Myometrial cell (primary cell): ENCODE data around the gene WDPCP.

- RAMPAGE, long total RNA, result no peak
These were observed 95.0 kb downstream of the C2orf74 start for GRCh38 chr2:61256982-61257490.

DNA sequence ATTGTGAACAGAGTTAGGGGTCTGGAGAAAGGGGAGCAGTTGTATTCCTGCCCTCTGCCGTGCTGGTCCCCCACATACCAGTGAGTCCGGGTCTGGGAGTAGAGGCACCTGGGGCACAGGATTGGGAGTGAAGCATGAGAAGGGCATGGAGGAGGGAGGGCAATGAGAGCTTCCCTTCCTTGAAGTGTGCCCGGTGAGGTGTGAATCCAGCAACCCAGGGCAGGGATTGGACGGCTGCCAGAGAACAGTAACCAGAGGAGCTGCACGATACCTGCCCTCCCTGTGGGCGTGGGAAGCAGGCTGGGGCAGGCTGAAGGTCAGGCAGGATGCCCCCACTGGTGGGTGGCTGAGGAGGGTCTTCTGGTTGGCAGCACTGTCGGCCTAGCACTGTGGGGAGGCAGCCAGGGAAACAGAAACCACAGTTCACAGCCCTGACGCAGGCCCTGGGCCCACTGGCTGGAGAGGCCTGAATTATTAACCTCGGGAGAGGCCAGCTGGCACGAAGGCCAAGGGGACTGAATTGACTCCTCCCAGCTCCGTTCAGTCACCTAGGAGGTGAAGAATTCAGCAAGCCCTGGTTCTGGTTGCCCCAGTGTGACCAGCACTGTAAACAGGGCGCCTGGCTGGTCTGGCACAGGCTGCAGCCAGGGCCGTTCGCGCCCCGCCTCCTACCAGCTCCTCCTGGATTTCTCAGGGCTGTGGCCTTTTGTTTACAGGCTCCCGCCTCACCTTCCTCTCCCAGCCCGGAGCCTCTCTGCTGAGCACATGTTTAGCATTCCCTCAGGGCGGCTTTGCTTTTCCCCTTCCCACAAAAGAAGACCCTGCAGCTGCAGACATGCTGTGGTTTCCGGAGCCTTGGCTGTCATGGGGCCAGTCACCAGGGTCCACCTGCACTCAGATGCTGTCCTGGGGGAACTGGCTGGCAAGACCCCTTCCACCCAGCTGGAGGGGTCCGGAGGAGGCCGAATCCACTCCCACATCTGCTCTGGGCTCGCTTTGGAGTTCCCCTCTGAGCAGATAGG is 97.7 kb downstream of the B3GNT2 start:
- RAMPAGE, long total RNA, result no peak

- RAMPAGE, long total RNA, result no peak
These were observed 100.1 kb downstream of the B3GNT2 start for GRCh38 chr2:62295949-62296555.

GRCh38 chr2:62466929-62467552 is 39.0 kb downstream of the TMEM17 start:
- RAMPAGE, long total RNA, result no peak

DNA sequence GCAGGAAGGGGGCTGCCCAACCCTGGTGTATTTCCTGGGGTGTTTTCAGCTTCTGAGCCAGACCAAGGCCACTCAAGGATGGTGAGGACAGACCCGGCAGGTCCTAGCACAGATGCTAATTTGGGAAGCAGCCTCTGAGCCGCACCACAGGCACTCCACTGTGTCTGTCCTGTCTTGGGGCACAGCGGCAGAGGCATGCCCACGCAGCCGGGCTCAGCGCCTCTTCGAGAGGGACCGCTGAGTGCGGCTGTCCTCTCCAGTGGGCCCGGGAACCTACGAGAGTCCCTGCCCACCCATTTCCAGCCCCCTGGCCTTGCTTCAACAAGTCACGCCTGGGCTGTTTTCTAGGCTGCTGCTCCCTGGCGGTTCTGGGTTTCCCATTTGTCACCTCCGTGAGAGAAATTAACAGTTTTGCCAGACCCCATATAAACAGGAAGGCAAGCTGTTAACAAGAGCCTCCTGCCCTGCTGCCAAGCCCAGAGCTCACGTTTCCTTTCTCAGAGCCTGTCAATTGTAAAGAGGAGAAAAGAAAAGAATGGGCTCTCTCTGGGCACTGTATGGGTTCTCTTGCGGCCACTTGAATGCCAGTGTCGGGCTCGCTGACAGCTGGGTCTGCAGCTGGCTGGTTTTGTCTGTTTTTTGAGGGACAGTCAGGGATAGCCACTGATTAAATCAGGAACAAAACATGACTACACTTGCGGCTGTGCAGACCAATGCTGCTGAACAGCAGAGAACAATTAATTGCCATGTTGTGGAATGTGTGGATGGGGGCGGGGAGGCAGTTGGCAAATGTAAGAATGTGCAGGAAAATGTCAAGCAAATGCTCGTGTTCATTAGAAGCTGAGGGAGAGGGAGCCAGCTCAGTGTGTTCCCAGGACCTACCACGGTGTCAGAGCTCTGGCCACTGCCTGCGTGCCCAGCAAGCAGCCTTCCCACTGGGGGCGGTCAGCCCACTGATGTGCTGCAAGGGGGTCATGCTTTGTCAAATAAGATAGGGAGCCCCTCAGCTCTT is 30.6 kb downstream of the TMEM17 start:
- RAMPAGE, long total RNA, result no peak

DNA sequence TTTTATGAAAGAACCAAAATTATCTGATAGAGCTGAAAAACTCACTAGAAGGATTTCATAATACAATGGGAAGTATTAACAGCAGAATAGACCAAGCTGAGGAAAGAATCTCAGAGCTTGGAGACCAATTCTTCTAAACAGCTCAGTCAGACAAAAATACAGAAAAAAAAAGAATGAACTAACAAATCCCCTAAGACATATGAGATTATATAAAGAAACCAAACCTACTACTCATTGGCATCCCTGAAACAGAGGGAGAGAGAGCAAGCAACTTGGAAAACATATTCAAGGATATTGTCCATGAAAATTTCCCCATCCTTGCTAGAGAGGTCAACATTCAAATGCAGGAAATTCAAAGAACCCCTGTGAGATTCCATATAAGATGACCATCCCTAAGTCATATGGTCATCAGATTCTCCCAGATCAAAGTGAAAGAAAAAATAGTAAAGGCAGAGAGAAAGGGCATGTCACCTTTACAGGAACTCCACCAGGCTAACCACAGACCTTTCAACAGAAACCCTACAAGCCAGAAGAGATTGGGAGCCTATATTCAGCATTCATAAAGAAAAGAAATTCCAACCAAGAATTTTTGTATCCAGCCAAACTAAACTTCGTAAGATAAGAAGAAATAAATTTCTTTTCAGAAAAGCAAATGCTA is 170.4 kb downstream of the EHBP1 start:
- RAMPAGE, long total RNA, result no peak

DNA sequence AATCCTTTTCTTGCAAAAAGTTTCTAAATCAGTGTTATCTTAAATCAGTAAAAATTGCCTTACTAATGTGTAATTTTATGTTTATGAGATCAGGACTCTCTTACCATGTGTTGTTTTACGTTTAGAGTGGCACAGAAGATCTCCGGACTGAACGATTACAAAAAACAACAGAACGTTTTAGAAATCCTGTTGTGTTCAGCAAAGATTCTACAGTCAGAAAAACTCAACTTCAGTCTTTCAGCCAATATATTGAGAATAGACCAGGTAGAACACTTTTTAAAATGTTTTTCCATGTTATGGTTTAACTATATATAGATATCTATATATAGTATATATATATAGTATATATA is 57.2 kb upstream of the OTX1 start:
- RAMPAGE, long total RNA, result no peak

- RAMPAGE, long total RNA, result no peak
These were observed at the start of gene WDPCP for GRCh38 chr2:63587802-63588881. TSS of gene WDPCP (minus strand) at chr2:63588477.

GRCh38 chr2:63676065-63676538 is 87.3 kb downstream of the MDH1 start:
- RAMPAGE, long total RNA, result no peak

- RAMPAGE, long total RNA, result no peak
These were observed 30.7 kb upstream of the UGP2 start for GRCh38 chr2:63810905-63811418.

- RAMPAGE, long total RNA, result no peak
These were observed 1.1 kb upstream of the UGP2 start for GRCh38 chr2:63840753-63840919.

DNA sequence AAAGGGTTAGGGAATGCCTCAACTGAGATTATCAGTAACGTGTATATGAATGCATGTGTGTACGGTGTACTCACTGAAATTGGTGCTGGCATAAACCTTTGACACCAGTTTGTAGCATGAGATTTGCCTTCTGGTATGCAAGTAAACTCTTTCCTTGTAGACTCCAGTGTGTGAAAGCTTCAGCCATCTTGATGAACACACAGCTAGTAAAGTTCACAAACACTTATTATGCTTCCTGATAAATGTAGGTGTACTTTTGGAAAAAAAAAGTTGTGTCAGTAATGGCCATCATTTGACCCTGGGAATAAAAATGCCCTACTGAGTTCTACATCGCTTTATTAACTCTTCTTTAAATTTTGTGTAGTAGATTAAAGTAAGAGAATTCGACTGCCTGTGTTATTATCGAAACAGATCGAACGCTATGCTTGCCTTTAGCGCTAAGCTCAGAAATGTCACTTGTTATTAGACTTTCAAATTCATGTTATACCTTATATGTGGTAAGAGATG is 1.2 kb downstream of the UGP2 start:
- RAMPAGE, long total RNA, result no peak

DNA sequence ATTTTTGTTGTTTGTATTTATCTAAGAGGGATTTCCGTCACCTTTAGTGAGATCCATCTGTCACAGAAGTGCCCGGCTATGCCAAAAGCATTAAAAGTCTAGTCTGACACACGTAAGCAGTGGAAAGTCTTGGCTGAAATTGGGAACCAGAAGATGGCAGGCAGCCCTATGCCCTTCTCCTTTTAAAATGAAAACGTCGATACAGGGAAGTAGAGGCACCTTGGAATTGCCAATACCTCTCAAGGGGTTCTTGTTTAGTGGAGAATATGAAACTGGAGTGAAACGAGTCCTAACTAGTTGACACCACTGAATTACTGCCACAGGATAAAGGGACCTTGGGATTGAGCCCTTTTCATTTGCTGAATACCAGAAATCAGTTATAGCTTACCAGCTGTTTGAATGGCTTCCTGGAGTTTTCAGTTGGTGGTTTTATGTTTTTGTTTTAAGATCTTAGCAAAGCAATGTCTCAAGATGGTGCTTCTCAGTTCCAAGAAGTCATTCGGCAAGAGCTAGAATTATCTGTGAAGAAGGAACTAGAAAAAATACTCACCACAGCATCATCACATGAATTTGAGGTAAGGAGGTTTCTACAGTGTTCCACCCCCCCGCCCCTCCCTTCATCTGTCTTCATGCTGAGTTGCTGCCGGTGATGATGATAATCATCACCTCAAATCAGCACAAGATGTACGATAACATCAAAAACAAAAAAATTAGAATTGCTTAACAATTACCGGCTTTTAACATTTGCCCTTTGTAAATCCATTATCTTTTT is 14.3 kb downstream of the UGP2 start:
- RAMPAGE, long total RNA, result no peak

- RAMPAGE, long total RNA, result no peak
These were observed 47.0 kb downstream of the UGP2 start for GRCh38 chr2:63888390-63889445.

DNA sequence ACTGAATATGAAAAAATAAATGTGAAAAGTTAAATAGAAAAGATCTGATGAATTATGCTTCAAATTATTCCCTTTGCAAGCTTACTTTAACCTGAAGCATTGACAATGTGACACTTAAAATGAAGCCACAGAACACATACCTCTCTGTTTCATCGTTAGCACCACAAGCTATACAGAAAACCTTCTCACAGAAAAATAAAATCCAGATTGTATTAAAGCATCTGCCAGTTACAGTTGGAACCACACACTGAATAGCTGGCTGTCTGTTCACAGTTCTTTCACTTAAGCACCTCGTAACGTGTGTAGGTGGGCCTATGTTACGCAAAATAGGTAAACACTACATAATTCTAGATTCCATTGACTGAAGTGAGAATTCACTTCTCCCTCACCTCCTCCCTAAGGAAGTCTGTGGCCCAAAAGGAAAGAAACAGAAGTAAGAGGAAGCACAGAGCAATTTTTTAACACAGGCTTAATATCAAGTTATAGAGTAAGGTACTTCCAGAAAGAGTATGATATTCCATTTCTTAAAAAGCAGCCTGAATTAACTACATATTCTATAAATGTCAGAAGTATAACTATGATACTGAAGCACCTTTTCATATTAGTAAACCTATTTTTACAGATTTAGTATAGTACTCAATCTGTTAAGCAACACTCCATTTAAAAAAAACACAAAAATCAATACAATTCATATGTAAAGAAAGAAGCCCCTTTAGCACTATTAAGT is 24.8 kb downstream of the PELI1 start:
- RAMPAGE, long total RNA, result no peak

DNA sequence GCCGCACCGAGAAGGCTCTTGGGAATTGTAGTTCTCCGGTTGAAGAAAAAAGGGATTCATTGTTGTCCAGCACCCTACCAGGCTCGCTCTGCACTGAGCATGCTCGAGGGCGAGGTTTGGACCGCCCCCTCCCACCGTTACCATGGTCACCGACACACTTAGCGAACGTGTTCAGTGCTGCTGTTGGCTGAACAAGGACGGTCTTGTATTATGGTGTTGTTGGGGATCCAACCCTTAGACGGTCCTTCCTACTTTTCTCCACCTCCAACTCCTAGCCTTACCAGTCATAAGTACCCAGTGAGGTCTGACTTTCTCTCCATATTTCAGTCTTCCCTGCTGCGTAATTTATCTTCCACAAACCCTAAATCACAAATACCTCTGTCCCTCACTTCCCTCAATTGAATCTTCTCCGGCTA is 298 bp upstream of the PELI1 start:
- RAMPAGE, long total RNA, result no peak

DNA sequence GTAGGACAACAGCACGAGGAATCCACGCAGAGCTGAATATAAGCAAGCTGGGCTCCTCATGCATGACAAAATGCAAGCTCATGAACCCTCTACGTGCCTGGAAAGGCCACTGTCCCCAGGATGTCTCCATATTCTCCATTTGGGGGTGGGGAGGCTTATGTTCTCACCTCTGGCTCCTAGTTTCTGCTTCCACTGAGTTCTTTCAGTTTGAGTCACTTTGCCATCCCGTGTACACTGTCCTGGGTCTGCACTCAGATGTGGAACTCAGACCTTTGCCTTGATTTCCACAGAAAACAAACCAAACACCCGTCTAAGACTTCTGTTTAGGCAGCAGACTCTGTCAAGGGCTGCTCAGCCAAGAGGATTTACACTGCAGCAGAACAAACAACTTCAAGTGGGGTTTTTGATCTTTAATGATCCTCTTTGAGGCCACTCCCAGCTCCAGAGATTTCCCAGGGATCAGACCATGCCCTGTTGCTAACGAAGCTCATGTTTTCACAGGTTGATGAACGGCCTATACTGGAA is 52.6 kb upstream of the LGALSL start:
- RAMPAGE, long total RNA, result no peak

DNA sequence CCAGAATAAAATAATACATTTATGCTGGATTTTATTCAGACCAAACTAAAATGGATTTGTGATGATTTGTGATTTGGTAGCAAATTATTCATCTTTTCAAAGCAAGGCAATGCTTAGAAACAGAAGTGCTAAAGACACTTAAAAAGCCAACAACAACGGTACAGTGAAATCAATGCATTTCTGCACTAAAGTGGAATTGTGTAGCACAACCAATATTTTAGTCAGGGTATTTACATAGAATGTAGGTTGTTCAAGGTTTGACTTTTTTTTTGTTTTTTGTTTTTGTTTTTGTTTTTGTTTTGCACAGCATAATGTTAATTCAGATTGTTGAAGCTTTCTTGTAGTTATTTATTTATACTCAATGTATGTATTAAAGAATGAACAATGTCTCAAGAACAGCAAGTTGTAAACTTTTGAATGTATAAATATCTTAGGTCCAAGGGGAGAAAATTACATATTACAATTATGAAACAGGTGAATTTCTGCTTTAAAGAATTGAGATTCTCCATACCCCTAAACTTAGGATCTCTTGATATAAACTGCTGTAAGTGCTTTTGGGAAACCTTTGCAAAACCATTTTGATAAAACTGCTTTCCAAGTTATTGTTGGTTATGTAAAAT is 4.8 kb downstream of the LGALSL start:
- RAMPAGE, long total RNA, result no peak

DNA sequence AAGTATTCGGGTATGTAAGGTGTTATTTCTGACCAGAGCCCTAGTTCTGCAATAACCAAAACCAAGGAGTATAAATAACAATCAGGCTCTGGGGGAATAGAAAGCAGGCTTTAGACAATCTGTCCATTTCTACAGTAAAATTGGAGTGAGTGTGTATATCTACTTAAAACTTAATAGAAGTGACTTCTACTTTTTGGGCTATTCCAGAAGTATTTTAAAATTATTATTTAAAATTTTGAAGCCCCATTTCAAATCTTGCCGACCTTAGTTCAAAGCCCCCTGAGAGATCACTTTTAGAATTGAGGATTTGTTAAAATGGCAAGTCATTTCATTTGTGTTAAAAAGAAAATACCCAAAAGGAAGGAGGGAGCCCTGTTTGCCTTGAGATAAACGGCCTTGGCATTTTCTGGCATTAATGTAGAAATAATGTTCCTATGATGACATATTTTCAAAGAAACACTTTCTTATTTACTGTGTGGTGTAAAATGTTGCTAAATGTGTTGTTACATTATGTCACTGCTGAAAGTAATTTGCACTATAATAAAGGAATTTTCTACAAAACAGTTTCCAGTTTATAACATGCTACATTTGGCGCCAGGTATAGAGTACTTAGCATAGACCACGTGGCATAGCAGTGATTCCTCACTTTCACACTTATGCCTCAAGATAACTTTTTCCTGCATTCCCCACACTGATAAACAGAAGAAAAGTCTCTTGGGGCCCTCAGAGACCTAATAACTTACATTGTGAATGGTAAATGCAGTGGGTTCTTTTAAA is 7.0 kb downstream of the LGALSL start:
- RAMPAGE, long total RNA, result no peak

DNA sequence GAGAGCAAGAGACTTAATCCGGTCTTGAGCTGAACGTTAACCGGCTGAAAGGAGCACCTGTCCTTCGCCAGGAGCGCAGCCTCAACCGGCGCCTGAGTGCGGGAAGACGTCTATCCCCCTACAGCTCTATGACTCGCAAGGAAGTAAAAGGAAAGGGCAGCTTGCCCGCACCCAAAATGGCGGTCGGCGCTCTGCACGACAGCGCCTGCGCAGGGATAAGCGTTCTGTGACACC is 222 bp upstream of the AFTPH start:
- RAMPAGE, long total RNA, result no peak